ENCODE results near the genes AJM1, ENTPD2 and STPG3.

- RRBS, 2 experiments = 2 to 14% methylated on average over 2 of the region's 17 CpGs
These were observed at the start of gene AJM1 for GRCh38 chr9:136842163-136842653. Gene AJM1, plus strand, starts transcription at chr9:136842478.

DNA sequence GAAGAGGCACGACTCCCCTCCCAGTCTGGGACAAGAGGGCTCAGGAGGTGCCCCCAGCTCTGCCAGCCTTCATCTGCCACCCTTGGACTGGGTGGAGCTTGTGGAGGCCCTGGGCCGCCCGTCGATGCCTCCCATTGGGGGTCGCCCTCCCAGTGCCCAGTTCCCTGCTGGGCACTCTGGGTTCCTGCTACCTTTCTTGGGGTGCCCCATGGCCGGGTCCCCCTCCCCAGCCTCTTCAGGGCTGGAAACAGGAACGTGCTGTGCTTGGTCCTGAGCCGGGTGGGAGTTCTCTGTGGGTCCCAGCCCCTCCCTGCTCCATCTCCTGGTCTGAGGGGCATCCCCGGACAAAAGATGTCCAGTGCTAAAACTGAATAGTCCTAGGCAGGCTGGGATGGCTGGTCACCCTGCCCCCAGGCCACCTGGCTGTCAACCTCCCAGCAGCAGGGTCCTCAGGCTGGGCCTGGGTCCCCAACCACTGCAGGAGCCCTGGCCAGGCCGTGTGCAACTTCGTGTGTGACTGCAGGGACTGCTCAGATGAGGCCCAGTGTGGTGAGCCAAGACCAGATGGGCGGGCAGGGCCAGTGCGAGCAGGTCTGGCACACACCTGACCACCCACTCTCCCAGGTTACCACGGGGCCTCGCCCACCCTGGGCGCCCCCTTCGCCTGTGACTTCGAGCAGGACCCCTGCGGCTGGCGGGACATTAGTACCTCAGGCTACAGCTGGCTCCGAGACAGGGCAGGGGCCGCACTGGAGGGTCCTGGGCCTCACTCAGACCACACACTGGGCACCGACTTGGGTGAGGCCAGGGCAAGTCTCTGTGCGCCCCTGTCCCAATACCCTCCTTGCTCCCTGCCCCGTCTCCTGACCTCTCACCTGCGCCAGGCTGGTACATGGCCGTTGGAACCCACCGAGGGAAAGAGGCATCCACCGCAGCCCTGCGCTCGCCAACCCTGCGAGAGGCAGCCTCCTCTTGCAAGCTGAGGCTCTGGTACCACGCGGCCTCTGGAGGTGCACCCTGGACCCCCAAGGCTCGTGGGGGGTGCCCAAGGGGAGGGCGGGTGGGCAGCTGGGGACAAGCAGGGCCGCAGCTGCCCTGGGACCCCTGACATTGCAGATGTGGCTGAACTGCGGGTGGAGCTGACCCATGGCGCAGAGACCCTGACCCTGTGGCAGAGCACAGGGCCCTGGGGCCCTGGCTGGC, 916 bp downstream of the MAMDC4 start:
- RRBS, 2 experiments = 64 to 70% methylated on average over 4 of the region's 39 CpGs

DNA sequence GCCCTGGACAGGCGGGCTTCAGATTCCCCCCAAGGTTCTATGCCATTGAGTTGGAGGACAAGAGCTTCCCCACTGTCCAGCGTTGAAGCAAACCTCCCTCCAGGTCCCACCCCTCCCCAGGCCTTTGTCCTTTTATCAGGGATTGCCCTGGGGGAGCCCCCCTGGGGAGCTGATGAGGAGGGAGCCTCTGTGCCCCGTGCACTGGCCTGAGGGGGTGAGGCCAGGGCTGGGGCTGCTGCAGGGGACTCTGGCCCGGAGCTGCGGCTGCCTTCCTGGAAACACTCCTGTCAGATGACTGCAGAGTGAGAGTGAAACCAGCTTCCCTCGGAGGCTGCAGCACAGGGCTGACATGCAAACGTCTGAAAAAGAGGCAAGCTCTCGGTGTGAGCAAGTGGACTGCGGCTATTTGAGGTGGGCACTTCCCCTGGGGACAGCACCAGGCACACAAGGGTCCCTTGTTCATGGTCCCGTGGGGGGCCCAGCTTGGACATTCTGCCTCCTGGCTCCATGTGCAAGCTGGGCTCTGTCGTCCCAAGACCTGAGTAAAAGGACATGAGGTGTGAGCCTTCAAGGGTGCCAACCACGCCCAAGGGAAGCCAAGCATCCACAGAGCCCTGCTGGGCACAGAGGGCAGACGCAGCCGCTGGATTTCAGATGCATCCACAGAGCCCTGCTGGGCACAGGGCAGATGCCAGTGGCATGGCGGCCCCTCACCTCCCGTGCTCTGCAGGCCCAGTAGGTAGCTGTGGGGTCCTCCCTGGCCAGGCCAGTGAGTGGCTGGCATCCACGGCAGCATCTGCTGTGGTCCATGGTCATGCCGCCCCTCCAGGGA, 4.5 kb upstream of the TRAF2 start:
- RRBS, 2 experiments = no CpG with 5 or more reads among the region's 18 CpGs

DNA sequence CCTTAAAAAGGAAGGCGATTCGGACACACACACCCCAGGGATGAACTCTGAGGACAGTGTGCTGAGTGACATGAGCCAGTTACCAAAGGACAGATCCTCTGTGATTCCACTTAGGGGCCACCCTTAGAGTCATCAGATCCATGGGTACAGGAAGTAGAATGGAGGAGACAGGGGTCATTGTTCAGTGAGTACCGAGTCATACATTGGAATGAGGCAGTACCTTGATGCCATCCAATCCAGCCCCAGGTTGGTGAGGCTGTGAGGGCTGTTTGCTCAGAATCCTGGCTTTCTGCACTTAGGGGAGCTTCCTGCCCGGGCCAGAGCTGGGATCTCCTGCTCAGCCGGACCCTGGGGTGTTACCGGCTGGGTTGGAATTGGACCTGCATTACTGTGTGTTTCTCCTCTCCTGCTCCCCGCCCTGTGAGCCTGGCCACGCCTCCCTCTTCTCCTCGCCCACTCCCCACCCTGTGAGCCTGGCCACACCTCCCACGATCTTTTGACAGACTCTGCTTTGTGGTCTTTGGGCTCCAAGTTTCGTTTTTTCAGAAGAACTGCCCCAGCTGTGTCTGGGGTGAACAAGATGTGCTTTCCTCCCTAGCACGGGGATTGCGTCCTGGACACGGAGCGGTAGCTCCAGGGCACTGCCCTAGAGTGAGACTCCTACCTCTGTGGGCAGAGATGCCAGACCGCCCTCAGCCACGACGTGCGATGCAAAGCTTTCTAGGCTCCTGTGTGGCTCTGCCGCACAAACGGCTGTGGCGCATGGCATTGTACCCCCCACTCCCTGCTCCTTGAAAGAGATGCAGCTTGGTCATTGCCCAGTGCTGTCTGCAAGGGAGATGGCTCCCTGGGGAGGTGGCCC, 15.3 kb downstream of the TRAF2 start:
- RRBS, 2 experiments = no CpG with 5 or more reads among the region's 22 CpGs

DNA sequence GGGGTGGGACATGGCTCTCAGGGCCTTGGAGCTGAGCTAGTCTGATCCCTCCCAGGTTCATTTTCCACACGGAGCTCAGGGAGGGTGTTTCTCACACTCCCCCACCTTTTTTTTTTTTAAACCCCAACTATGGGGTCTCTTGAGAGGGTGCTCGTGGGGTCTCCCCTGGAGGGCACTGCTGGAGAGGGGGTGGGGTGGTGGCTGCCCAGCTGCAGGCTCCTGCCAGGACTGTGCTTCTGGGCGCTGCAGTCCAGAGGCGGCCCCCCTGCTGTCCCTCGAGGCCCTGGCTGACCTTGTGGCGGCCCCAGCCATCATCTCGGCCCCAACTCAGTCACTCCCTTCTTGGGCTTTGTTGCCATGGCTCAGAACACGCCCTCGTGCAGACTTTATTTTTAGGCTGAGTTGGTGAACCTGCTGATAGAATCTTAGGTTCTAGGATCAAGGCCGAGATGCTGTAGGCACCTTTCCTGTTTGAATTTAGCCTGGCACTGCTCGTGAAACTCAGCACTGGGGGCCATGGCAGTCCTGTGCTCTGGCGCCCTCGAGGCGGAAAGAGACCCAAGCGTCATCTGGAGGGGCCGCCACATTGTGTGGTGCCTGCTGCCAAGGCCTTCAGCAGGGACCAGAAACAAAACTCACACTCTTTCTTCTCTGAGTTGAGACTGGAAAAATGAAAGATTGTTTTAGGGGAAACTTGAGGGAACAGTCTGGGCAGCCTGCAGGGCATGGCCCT, 22.8 kb downstream of the FBXW5 start:
- RRBS, 2 experiments = no CpG with 5 or more reads among the region's 16 CpGs

- RRBS, 2 experiments = 90 to 98% methylated on average over 1 of the region's 16 CpGs
These were observed 15.8 kb downstream of the FBXW5 start for GRCh38 chr9:136928515-136929371.

DNA sequence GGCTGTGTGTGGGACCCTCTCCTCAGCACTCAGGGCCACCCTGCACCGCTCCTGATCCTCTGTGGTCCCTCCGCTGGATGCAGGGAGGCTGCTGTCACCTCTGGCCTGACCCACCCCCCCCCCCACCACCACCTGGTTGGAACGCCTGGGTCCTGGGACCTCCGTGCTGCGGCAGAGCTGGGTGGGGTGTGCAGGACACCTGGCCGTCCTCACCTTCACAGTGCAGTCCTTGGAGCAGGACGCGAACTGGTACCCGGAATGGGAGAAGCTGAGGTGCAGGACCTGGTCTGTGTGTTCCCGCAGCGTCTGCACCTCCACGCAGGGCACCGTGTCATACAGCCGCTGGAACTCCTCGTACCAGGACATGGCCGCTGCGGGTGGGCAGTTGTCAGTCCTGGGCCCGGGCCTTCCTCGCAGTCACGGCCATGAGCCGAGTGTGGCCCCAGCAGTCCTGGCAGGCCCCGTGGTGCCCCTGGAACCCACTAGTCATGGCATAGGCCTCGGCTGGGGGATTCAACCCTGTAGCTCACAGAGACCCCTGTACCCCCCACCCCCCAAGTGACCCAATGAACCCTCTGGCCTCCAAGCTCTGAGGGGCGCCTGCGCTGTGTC, 1.3 kb downstream of the FBXW5 start:
- RRBS, 2 experiments = no CpG with 5 or more reads among the region's 25 CpGs

DNA sequence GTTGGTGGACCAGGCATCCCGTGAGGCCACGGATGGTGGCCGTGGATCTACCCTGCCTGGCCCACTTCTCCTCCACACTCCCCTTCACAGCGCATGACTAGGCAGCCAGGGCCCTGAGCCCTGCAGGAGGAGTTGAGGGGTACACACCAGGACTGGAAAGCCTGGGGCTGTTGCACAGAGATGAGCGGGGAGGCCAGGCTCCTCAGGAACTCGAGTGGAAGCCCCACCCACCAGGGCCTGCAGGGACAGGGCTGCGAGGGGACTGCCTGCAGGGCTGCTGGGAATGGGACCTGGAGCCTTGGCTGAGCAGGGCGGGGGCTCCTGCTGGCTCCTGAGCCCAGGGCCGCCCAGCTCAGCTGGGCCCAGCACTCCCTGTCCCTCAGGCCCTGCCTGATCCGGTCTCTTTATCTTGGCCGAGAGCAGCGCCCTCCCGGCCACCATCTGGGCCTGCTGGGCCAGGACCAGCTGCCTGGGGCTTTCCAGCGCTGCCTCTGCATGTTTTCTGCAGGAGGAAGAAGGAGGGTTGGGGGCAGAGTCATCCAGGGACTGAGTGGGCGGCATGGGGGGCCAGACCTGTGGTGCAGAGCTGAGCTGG, 9.2 kb downstream of the LCN12 start:
- RRBS, 2 experiments = no CpG with 5 or more reads among the region's 15 CpGs

- RRBS, 2 experiments = 2 to 9% methylated on average over 16 of the region's 46 CpGs
These were observed 1.5 kb downstream of the PTGDS start for GRCh38 chr9:136978707-136979337.

GRCh38 chr9:136995526-136996191, 709 bp downstream of the CLIC3 start:
- RRBS, 2 experiments = 15 to 51% methylated on average over 4 to 5 of the region's 28 CpGs

DNA sequence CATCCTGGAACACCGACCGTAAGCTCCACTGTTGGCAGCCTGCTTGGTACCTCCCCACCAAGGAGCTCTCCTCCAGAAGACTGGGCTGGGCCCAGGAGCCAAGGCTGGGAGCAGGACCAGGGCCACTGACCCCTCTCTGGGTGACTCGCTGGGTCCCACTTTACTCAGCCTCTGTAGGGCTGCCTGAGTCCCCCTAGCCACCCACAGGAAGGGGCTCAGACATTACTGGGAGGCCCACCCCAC, 255 bp downstream of the CLIC3 start:
- RRBS, 2 experiments = no CpG with 5 or more reads among the region's 3 CpGs

- RRBS, 2 experiments = 9 to 13% methylated on average over 85 to 89 of the region's 115 CpGs
These were observed at the start of gene ENTPD2 for GRCh38 chr9:137053605-137054572. Gene ENTPD2, minus strand, starts transcription at chr9:137054061.

- RRBS, 2 experiments = 1 to 6% methylated on average over 25 of the region's 38 CpGs
These were observed 537 bp downstream of the UAP1L1 start for GRCh38 chr9:137077841-137078266.

GRCh38 chr9:137162891-137163684, 6.8 kb downstream of the LRRC26 start:
- RRBS, 2 experiments = 13 to 14% methylated on average over 16 to 20 of the region's 64 CpGs

- RRBS, 2 experiments = no CpG with 5 or more reads among the region's 18 CpGs
These were observed 4.3 kb downstream of the SLC34A3 start for GRCh38 chr9:137234886-137235602.

- RRBS, 2 experiments = 46 to 50% methylated on average over 5 of the region's 14 CpGs
These were observed at the start of gene STPG3 for GRCh38 chr9:137250931-137251583. Gene STPG3, plus strand, starts transcription at chr9:137251286.

GRCh38 chr9:137280713-137281187, 3.2 kb downstream of the TOR4A start:
- RRBS, 2 experiments = 83 to 90% methylated on average over 17 to 19 of the region's 51 CpGs

DNA sequence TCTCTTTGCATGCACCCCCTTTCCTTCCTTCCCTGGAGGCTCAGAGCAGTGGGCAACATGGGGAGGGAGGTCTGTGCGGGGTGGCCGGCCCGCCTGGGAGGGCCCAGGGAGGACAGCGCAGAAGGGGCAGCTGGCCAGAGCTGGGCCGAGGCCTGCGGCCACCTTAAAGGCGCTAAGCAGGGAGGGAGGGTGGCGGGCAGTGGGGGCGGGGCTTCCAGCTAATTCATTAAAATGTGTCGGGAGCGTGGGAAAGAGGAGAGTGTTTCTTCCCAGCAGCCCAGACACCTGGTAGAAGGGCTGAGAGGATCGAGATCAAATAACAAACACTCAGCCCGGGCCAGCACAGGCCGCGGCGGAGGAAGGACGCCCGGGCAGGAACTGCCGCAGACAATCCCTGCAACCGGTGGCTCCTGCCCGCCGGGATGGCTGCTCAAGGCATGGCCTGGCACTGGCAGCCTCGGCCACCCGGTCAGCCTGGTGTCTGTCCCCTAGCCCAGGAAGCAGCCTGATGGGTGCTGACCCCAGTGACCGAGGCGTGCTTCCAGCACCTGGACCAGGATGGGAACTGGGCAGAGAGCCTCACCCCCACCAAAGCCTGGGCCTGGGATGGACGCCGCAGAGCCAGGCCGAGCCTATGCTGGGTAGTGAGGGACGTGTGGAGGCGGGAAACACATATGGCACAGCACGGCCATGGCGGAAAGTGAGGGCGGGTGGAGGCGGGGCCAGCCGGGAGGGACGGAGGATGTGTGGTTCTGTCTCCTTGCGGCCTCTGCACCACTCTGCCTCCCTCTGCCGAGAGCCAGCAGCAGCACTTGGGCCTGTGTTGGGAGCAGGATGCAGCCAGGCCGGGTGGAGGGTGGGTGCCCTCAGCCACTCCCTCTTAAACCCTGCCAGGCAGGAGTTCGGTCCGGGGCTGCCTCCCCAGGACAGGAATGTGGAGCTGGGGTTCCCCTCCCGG, 3.2 kb upstream of the NRARP start:
- RRBS, 2 experiments = 33 to 55% methylated on average over 13 to 15 of the region's 43 CpGs

DNA sequence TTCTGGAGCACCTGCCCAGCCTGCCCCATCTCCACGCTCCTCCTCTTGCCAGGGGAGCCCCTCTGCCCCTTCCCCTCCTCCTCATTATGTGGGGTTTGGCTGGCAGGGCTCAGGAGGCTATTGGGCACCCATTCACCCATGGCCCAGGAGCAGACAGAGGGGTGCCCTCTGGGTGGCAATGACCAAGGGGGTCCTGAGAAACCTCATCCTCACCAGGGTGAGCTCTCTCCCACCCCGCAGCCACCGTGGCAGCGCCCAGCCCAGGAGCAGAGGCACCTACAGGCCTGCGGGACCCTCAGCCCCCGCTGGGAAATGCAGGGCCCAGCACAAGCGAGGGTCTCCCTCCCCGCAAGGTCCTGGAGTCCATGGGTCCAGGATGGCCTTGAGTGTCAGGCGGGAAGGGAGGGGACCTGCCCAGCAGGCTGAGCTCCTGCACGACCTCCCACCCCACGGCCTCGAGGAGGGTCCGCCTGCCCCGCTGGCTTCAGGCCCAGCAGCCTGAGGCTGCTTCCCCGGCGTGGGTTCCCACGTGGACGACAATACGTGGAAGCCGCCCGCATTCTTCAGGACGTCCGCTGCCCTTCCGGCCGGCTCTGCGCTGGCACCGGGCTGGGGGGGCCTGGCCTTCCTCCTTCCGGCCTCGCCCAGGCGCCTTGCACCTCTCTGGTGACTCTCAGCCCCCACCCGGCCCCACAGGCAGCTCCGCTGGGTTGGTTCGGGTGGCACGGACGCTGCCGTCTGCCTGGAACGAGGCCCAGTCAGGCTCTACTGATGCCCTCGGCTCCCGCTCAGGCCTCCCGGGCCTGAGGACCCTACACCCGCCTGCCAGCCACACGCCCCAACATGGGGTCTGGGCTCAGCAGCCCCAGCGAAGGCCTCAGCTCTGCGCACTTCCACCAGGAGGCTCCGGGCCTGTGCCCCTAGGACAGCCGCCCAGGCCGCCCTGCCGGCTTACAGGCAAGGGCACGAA, 51.6 kb upstream of the NRARP start:
- RRBS, 2 experiments = 89 to 90% methylated on average over 18 to 23 of the region's 49 CpGs

- RRBS, 2 experiments = 35 to 59% methylated on average over 3 of the region's 16 CpGs
These were observed 3.5 kb downstream of the ENTPD8 start for GRCh38 chr9:137437525-137438120.